ENCODE data around the gene VGLL3.

DNA sequence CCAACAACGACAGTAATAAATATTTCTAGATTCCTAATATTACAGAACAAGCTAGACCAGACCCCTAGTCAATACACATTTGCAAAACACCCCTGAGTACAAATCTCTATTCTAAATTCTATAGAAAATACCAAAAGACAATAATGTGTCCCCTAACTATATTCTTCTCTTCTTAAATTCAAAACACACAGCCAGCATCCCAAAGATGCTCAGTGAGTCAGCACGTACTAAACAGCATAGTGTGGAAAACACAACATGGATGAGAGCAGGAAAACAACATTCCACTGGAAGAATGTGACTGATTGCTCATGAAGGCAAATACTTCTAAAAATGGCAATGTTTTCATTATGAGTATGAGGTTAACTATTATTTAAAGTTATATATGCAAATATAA, 18.5 kb downstream of the GBE1 start:
- PRO-cap = no peak

GRCh38 chr3:81758646-81759223, 2.7 kb downstream of the GBE1 start:
- PRO-cap = no peak

GRCh38 chr3:81762007-81762416, 567 bp upstream of the GBE1 start:
- PRO-cap = no peak

DNA sequence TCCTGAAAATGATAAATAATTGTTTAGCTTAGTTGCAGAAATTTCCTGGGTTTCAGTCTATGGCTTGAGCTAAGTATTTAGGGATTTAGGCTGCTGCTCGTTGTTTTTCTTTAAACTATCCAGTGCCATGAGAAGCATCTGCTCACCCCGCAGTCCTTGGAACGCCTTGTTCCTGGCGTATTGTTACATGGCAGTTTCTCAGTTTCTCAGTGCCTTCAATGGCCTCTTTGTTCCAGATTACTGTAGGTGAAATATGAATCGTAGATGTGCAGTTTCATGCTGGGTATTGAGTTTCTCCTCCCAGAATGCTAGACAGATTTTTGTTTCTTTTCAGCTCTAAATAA, 269.5 kb upstream of the GBE1 start:
- PRO-cap = no peak

DNA sequence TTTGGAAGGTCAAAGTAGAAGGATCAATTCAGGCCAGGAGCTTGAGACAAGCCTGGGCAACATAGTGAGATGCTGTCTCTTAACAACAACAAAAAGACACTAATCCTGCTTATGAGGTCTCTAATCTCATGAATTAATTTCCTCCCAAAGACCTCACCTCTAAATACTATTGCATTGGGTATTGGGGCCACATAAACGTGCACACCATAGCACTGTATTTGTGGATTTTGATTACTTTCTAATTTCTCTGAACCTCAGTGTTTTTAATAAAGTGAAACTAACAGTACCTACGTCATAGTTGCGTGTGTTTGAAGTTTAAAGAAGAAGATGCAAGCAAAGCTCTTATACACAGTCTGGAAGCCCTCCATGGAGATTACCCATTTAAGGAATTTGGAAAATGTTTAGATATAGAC, 581.0 kb upstream of the GBE1 start:
- PRO-cap = no peak

DNA sequence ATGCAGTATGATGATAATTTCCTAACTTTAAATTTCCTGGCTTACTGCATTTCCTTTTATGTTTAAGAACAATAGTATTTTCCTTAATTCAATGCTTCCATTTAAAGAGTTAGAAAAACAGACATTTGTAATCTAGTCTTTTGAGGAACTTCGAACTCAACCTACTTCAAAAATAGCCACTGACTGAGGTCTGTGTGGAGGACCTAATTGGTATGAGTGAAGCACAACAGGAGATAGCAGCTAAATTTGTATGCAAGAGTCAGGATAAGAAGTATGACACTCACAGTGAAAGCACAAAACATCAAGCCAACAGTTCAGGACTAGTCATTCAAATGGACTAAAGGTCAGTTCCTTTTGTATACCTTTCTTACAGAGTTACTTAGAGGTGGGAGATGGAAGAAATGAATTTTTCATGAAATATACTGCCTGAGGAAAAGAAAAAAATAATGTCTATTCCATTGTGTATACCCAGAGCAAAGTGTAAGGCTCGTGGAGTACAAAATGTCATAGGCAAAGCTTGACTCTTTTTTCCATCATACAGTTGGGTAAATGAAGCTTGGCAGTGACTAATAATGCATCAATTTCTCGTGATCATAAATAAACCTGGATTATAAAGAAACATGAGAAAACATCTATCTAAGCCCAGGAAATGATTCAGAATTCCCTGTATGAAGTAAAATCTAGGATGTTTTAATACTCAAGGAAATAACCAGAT, 1005.3 kb upstream of the CADM2 start:
- PRO-cap = no peak

- PRO-cap = no peak
Measured at GRCh38 chr3:86683004-86683567, 307.9 kb downstream of the VGLL3 start.

- PRO-cap = bidirectional peak, plus-strand start at chr3:86990855, minus-strand start at chr3:86990860
Measured at GRCh38 chr3:86990798-86991628, at the start of gene VGLL3. VGLL3 (minus strand) TSS chr3:86991149.

DNA sequence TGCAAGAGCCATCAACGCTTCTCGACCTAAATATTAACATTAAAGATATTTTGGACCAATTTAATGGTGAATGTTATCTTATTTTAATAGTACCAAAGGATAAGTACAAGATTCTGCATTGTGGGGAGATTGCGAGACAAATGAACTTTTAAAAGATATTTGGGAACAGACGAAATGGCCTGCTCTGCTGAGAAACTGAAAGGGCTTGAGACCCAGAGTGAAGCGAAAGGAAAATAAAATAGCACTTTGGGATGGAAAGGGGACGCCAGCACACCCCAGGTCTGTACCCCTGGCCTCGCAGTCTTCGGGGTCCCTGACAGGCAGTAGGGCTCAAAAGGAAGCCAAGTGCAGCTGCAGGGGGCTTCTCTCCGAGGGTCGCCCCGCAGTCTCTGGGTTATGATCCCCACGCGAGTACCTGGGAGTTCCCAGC, 97.6 kb upstream of the VGLL3 start:
- PRO-cap = no peak

DNA sequence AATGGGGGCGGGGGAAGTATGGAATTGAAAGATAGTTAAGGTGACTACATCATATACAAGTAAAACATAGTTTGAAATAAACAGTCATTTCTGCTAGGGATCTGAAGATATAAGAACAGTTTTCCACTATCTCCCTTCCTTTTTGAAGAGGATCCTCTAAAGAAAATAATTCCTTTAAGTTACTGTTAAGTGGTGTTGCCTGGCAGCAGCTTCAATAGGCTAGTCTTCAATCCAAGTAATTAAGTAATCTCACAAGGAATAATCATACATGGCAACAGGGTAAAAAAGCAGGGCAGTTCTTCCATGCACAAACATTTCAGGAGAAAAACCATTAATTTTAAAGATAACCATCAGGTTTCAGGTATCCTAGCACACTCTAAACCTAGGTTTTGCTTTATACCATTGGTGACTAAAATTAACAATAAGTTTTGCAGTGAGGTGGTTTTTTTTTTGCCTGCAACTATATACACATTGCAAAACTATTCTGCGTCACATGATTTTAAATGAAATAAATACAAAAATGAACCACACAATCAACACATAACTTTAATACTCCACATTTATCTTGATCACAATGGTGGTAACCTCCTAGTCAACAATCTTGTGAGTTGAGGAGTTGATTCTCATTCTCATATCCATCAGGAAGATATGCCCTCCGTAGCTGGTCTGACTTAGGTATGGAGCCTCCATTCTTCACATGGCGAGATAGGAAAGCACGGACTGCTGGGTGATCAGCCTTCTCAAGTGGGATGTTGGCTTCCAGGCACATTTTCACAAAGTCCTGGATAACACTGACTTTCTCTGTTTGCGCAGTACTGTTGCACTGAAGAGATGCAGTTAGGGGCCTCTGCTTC, 3.7 kb downstream of the CGGBP1 start:
- PRO-cap = no peak

DNA sequence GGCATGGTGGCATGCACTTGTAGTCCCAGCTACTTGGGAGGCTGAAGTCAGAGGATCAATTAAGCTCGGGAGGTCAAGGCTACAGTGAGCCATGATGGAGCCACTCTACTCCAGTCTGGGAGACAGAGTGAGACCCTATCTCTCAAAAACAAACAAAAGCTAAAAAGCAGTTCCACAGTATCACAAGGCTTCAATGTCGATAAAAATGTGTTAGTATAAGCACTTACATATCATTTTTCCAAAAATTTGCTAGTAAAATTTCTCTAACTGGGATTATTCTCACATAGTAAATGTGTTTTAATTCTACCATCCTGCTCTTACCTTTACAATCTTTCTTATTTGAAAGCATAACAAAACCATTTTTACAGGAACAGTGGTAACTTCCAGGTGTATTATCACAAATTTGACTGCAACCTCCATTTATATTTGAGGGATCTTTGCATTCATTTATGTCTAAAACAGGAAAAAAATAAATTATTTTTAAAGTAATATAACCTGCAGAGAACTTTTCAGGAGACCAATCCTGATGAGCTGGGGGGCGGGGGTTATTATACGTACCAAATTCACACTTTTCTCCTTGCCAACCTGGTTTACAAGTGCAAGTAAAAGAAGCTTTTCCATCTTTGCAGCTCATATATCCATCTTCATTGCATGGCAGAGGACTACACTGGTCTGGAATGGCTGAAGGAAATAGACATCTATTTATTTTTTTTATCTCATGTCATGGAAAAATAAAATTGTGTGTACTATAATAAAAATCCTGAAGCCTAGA, 68.0 kb downstream of the PROS1 start:
- PRO-cap = no peak

DNA sequence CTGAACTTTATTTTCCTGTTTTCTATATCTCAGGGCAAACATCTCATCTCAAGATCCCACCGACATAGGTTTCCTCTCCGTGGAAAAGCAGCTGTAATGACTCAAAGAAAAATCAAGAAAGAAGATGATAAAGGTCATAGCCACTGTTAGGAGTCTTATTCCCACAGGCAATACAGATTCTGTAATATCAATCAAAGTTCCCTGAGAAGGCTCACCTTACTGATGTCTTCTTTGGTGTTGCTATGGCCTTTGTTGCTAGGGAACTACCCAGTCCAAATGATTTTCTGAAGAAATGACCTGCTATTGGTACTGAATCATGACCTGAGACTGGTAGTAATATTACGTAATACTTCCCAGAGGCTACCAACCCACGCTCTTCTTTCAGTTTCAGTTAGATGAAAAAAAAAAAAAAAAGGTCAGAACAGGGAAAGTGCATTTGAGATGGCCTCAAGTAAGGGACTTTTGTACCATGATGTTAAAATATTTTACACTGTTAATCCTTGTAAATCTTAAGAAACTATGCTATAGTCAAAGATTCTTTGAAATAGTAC, 1092.5 kb upstream of the EPHA6 start:
- PRO-cap = no peak

DNA sequence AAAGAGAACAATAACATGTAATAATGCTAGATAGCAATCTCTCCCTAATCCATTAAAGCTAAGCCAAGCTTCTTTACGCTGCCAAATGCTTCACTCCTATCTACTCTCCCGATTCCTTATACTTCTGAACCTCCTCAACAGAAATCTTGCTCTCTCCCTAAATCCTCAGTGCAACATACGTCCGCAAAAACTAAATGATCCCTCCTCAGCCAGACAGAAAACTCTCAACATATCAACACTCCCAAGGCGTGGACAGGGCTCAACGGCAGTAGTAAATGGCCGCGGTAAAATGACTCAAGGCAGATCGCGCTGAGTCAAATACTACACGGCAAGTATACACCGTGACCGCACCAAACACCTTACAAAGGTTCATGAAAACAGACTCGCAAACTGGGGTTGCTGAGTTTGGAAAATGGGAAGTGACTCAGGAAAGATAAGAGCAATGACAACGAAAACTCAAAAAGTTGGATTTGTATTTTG, 643 bp downstream of the CLDND1 start:
- PRO-cap = no peak

DNA sequence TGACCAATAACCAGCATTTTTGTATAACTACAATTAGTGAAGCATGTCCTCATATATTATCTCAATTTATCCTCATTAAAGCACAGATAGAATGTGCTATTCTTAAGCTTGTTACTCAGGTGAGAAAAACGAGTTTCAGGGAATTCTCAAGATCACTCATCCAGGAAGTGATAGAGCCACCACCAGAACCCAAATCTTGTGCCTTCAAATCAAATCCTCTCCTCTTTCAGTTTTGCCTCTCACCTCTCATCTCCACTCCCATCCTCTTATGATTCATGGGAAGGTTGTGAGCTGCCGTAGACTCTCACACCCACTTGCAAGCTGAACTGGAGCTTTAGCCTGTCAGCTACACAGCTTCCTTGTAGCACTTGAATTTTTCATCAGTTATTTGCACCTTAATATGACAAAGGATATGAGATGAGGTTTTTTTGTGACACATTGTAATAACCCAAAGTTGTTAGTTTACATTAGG, 25.5 kb downstream of the GPR15 start:
- PRO-cap = no peak

DNA sequence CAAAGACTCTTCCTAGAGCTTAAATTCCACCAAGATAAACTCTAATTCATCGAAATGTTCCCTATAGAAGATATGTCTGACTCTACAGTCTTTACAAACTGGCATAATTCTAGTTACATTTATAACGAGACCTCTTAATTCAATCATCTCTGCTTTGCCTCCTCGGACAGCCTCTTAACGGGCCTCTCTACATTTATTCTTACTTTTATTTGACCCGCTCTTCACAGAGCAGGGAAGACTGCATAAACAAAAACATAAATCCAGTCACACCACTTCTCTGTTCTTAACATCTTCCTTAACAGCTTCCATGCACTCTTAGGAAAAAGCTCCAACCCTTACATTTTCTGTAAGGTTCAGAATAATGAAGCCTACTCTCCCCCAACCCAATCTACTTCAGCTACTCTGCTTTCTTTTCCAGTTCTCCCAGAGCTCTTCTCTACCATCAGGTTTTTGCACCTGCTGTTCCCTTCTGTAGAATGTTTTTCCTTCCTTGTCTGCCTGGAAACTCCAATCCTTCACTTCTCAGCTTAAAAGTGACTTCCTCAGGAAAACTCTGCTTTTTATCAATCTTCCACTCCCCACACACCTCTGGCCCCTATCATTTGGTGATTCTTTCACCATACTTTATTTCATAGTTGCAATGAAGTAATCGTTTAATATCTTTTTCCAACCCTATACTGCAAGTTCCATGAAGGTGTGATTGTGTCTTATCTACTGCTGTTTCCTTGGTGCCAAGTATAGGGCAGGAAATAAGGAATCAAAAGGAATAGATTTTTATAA, 55.9 kb downstream of the DCBLD2 start:
- PRO-cap = no peak

GRCh38 chr3:99637377-99638181, 815 bp upstream of the COL8A1 start:
- PRO-cap = no peak

DNA sequence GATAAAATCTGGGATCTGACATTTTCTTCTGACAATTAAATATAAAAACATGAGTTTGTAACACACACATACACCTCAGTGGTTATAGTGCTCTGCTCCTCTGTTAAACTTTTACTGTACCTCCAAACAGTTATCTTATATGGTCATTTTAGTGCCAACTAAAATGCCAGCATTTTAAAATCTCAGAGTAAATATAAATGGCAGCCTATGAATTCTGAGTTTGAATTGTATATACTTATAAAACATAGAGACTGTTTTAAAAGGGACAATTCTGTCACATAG, 57.0 kb downstream of the CMSS1 start:
- PRO-cap = no peak

DNA sequence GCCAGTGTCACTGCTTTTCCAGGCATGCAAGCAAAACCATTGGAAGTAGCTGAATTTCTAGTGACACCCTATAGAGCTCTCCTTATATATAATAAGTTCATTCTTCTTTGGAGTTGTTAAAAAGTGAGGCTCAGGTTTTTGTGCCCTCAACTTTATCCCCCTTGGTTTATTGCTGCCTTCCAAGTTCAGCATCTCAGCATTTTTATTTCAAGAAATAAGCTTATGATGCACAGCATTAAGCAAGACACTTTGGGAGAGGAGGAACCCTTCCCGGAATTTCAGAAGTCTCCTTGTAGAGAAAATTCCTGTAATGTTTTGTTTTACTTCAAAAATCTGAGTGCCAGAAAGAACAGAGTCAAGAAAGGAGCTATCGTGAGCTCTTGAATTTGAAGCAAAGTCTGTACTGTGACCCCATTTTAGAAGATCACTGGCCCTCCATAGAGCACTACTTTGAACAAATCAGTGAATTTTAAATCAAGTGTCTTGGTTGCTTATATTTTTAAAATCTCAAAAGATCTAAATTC, 93.1 kb downstream of the FILIP1L start:
- PRO-cap = no peak

GRCh38 chr3:100041014-100041146, 73.4 kb downstream of the FILIP1L start:
- PRO-cap = no peak

DNA sequence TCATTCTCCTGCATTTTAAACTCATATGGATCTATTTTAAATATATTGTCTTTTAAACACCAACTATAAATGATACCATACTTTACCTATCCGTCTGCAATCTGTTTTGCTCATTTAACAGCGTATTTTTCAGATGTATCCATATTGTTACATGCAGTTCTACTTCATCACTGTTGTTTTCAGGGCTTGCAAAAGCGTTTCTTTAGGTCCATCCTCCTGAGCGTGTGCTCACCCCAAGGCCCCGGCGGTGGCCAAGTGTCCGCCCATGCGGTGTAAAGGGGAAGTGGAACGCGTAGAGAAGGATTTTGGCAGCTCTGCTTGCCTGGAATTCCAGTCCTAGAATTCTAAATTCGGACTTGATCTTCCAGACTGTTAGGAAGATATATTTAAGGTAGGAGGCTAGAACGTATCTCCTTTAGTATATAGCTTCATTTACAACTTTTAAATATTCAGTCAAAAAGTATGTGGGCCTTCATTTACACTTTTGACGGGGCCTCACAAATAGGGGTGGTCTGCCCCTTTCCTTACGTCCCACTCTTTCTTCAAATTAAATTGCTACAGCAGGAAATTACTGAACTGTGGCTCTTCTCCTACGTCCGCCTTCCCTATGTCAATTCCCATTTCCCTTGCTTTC, 691 bp upstream of the TBC1D23 start:
- PRO-cap = bidirectional peak, plus-strand start at position 217 of the sequence, minus-strand start at position 257 of the sequence

Data from WTC11 (cell line).